ENCODE data around the gene ENSG00000283205.

DNA sequence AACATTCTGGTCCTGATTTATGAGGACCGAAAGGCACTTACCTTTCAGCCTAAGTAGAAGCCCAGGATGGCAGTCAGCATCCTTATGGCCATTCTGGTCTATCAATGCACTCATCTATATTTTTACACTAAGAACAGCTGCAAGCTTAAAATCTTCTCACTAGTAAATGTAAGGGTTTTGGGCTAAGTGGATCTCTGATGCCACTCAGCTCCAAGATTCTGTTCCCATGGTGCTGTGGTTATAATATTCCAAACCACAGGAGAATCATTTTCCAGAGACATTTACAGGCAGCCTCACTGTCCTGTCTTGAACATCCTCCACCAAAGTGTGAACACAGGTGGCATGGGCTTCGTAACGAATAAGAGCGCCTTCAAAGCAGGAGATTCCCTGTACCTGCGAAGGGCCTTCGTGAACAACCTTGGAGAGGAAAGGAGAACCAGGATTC is at the start of gene ENSG00000283205:
Gene ENSG00000283205 (plus strand): TSS at position 290 of the 445 bp plus-strand sequence.
- RRBS = no CpG with 5 or more reads among the region's 6 CpGs

DNA sequence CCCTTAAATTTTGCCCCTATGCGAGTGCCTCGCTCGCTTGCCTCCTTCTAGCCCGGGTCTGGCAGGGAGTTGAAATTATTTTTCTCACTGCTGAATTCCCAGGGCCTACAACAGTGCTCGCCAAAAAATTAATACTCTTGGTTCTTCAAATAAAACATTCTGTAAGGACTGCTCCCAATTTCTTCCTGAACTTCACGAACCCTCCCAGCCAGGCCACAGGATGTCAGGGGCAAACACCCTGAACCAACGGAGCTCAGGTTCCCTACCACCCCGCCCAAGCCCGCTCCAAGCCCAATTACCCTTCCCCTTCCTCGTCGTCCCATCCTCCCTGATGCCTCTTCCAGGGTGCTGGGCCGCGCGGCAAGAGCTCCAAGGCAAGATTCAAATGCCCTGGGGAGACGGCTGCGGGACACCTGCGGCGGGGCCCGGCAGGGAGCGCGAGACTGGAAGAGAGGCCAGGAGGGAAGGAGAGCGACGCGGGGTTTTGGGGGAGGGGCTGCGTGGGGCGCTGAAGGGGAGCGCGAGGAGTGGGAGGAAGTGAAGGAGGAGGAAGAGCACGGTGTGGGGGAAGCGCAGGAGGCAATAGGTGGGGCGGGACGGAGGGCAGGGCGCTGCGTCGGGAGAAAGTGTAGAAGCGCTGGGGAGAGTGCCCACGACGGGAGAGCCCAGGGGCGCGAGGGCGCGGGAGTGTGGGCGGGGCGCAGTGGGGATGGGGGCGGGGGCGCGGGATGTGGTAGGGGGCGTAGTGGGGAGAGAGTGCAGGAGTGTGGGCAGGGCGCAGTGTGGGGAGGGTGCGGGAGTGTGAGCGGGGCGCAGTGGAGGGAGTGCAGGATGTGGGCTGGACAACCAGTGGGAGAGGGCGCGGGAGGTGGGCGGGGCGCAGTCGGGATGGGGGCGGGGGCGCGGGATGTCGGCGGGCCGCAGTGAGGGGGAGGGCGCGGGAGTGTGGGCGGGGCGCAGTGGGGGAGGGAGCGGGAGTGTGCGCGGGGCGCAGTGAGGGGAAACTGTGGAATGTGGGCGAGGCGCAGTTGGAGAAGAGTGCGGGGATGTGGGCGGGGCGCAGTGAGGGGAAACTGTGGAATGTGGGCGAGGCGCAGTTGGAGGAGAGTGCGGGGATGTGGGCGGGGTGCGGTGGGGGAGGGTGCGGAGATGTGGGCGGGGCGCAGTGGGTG is 877 bp upstream of the NXNL2 start:
- RRBS = no CpG with 5 or more reads among the region's 84 CpGs

DNA sequence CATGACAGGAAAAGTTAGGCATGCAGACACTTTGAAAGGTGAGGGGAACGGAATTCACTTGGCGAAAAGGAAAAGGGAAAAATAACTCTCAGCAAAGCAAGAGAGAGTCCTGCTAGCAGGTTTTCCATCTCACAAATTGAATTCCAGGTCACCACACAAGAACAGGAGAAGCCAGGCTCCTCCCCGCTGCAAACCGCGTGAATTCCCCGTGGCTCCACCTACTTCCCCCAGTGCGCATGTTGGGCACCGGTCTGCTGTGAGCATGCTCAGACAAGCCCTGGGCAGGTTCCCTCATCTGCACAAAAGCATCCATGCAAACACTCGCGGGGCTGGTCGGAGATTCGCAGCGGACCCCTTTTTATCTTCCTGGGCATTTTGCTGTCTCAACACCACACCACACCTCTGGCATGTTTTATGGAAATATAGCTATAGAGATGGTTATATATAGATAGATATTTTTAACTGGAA is 58.5 kb upstream of the S1PR3 start:
- RRBS = no CpG with 5 or more reads among the region's 13 CpGs

- RRBS = no CpG with 5 or more reads among the region's 4 CpGs
Observed at GRCh38 chr9:89021186-89021725, 30.0 kb downstream of the S1PR3 start.

GRCh38 chr9:89036221-89036634 is 45.0 kb downstream of the S1PR3 start:
- RRBS = no CpG with 5 or more reads among the region's 8 CpGs

DNA sequence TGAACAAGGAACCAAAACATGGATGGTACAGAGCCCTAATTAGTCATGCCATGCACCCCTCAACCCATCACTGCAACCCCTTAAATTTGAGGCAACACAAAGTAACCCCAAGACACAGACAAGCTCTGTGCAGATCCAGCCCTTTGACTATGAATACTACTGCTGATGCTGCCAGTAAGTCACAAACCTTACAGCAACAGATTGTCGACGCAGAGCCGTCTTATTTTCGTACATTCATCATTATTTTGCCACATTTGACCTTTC is 2.6 kb downstream of the SHC3 start:
- RRBS = no CpG with 5 or more reads among the region's 4 CpGs

- RRBS = no CpG with 5 or more reads among the region's 4 CpGs
Observed at GRCh38 chr9:89226139-89226610, 47.6 kb upstream of the SHC3 start.

GRCh38 chr9:89329200-89329535 is 10.9 kb downstream of the SECISBP2 start:
- RRBS = no CpG with 5 or more reads among the region's 11 CpGs

- RRBS = no CpG with 5 or more reads among the region's 16 CpGs
Observed at GRCh38 chr9:89408496-89409308, 89.2 kb downstream of the SEMA4D start.

DNA sequence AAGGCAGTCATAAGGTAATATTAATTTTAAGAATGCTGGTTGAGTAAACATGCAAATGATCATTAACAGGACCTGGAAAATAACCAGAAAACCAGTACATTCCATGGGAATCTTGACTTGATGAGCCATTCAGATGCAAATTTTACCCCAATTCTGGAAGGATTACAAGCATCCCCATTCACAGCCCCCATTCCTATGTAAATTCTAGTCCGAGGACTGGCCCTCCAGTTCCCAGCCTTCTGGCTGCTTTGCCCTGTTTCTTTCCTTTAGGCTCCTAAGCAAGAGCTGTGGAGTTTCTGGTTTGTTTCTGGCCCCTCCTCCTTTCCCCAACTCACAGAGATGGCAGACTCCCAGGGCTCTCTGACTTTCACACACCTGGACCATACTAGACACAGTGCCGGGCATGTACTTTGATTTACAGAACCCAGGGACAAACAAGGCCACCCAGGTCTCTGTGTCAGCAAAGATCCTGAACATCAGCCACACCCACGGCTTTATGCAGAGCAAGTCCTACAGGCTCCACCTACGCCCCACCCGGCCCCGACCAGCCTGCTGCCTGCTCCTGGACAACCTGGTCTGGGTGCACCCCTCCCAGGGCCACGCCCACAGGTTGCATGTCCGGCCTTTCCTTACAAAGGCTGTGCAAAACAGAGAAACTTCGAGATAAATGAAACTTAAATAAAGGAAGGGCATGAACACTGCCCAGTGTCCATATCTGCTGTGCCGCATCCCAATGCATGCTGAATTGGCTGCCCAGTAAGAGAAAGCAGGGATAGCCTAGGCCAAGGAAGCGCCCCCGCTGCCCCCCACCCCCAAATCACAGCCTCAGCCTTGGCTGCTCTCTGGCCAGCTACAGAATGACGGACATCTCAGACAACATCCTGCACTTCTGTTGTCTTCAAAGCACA is 62.5 kb downstream of the SEMA4D start:
- RRBS = 15% methylated on average over 4 of the region's 13 CpGs

DNA sequence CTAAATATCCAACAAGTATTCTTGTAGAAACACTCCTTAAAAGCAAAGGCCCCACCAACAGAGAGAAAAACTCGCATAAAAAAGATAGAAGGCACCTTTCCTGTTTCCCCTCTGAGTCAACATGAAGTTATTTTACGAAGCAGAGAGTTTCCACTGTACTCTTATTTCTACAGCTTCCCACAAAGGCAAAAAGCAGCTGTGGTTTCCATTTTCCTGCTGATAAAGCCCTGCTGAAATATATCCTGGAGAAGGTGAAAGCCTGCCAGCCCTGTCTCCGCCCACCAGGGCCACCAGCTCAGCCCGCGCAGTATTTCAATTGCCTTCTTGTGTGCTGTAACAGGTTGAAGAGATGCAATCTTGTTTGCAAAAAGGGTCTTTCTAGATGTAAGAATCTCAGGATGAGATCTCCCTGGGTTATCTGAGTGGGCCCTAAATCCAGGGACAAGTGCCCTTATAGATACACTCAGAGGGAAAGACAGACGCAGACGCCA is 20.0 kb downstream of the SEMA4D start:
- RRBS = no CpG with 5 or more reads among the region's 7 CpGs

GRCh38 chr9:89479495-89480149 is 18.3 kb downstream of the SEMA4D start:
- RRBS = no CpG with 5 or more reads among the region's 28 CpGs

DNA sequence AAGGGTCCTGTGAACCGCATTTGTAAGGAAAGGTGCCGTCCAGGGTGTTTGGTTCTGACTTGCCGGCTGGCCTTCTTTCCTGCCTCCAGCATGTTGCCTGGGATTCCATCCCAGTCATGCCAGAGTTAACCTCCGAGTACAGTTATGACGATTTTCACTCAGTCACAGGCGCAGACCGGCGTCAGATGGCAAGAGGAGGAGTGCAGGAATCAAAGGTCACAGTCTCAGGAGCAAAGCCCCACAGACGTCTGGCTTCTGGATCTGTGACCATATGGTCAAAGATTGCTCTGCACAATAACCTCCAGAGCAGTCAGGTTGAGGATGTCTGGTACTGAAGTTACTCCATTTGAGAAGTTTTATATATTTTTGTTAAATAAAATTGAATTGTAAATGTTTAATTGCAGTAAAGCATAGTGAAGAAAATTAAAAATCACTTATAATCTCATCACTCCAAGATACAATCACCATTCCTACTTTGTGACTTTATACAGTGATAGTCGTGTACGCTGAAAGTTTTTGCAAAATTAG is 5.8 kb upstream of the GADD45G start:
- RRBS = no CpG with 5 or more reads among the region's 11 CpGs

DNA sequence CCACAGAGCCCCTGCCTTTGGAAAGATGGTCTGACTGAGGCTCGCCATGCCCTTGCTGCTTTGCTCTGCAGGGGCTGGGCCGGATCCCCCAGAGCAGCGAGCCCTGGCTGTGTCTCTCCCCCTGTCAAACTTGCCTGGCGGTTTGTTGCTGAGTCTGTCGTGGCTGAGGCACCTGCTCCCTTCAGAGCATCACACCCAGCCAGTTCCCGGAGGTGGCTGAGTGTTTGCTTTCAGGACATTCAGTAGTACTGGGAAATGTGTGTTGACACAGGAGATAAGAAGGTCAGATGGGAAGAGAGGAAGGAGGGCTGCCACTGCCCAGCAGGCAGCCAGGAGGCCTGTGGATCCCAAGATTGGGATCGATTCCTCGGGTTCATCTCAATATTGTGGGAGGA is 62.9 kb downstream of the GADD45G start:
- RRBS = no CpG with 5 or more reads among the region's 8 CpGs

GRCh38 chr9:89670502-89671157 is 65.8 kb downstream of the GADD45G start:
- RRBS = no CpG with 5 or more reads among the region's 5 CpGs

DNA sequence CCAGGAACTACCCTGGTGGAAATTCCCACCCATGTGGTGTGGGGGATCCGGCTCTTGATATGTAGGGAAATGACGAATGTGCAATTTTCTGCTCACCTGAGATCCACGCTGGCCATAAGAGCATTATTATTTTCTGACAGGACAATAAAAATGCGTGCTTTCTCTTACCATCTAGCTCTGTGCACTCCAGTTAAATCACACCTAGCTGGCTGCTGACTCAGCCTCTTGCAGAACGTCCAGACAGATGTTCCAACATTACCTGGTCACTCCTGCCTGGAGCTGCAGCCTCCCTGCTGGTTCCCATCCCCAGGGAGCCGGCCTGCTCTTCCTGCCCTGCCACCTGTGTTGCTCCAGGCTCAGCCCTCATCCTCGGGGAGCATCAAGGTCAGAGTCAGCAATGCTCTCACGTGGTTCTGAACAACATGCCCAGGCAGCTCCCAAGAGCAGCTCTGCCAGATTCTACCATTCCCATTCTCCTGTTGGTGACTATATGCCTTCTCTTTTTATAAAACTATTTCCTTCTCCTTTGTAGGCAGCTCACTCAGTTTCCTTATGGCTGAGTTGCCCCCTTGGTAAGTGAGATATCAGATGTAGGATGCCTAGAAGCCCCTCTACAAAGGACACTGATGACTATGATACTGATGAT is 81.3 kb downstream of the GADD45G start:
- RRBS = no CpG with 5 or more reads among the region's 8 CpGs

- RRBS = no CpG with 5 or more reads among the region's 18 CpGs
Observed at GRCh38 chr9:90433379-90434029, 209.1 kb downstream of the DIRAS2 start.

GRCh38 chr9:90808663-90809462 is 7.2 kb downstream of the SYK start:
- RRBS = no CpG with 5 or more reads among the region's 12 CpGs

- RRBS = no CpG with 5 or more reads among the region's 1 CpG
Observed at GRCh38 chr9:90991928-90992588, 190.4 kb downstream of the SYK start.